Glomerular endothelial cell (primary cell): ENCODE results near the gene NXPE1.

GRCh38 chr11:114081325-114082165, 22.0 kb downstream of the ZBTB16 start:
- RAMPAGE, long total RNA = no peak

- RAMPAGE, long total RNA = no peak
Measured at GRCh38 chr11:114098718-114099324, 39.3 kb downstream of the ZBTB16 start.

DNA sequence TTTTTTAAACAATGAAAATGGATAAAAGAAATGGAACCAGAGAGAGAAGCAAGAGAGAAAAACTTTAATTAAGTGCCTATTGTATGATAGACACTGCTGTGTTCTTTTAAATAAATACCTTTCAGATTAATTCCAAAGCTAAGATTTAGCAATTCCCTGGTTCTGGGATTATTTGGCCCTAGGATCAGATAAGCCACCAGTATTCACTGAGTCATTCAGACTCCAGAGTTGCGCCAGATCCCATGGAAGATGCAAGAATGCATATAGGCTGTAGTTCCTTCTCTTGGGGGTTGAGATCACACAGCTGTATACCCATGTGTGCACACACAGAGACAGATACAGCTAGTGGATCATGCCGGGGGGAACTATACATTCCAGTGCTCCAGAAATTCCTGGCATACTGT, 75.3 kb downstream of the ZBTB16 start:
- RAMPAGE, long total RNA = no peak

DNA sequence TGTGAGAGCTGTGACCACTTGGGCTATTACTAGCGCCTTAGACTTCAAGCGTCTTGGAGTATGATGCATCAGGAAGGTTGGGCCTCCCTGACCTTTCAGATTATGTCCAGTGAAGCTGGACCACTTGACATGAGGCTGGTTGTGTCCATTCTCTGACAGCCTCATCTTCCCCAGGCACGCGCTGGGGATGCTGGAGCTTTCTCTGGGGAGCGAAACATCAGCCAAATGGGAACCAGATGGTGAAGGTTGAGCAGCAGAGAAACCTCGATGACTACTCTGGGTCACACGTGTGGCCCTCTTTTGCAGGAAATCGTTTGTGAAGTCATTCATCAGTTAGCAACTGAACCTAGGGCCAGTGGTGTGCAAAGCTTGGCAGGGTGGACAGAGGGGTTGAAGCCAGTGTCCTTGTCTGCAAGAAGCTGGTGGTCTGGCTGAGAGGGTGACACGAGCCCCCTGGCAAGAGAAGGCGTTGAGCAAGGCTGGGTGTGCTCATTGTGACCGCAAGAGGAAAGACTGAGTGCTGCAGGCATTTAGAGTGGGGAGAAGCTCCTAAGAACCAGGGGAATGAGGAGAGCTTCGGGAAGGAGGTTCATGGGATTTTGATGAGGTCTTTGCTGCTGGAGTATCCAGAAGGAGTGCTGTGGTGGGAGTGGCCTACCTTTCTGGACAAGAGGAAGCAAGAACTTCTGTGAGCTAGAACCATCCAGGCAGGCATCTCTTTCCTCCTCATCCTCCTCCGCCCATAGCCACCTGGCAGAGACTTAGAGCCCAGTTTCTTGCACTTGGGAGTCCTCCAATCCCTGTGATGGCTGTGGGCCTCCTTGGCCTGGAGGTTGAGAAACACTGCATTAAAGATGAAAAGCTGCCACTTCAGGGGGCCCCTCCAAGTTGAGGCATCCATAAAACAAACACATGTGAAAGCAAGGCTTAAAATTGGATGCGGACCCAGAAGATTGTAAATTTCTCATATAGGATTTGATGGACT, 110.0 kb downstream of the ZBTB16 start:
- RAMPAGE, long total RNA = no peak

DNA sequence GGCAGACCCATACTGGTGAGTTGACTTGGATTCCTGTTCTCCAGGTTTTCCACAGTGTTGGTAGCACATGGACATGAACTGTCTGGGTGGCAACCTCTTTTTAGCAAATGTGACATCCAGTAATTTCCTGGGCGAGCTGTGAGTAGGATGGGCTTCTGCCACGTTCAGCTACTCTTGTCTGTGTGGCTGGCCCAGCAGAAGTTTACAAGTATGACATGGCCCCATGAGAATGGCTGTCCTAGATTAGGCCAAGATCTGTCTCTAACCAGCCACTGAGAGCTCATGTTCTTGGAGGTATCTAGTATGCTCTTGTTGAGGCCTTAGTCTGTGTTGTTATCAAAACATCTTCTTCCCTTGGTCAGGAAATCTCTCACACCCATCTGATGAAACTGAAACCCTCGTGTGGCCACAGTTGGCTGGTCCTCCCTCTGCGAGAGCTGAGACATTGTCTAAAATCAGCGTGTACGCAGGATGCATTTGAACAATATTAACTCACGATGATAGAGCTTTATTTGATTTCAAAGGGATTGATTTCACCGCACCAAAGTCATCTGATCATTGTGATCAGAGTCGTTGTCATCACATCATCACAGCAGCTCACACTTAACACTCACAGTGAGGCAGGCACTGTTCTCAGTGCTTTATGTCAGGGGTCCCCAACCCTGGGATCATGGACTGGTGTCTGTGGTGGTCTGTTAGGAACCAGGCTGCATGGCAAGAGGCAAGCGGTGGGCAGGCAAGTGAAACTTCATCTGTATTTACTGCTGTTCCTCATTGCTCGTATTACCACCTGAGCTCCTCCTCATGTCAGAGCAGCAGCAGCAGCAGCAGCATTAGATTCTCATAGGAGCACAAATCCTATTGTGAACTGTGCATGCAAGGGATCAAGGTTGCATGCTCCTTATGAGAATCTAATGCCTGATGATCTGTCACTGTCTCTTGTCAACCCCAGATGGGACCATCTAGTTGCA, 108.9 kb upstream of the NNMT start:
- RAMPAGE, long total RNA = no peak

- RAMPAGE, long total RNA = no peak
Measured at GRCh38 chr11:114196011-114196865, 100.0 kb upstream of the NNMT start.

- RAMPAGE, long total RNA = no peak
Measured at GRCh38 chr11:114197378-114197655, 98.9 kb upstream of the NNMT start.

DNA sequence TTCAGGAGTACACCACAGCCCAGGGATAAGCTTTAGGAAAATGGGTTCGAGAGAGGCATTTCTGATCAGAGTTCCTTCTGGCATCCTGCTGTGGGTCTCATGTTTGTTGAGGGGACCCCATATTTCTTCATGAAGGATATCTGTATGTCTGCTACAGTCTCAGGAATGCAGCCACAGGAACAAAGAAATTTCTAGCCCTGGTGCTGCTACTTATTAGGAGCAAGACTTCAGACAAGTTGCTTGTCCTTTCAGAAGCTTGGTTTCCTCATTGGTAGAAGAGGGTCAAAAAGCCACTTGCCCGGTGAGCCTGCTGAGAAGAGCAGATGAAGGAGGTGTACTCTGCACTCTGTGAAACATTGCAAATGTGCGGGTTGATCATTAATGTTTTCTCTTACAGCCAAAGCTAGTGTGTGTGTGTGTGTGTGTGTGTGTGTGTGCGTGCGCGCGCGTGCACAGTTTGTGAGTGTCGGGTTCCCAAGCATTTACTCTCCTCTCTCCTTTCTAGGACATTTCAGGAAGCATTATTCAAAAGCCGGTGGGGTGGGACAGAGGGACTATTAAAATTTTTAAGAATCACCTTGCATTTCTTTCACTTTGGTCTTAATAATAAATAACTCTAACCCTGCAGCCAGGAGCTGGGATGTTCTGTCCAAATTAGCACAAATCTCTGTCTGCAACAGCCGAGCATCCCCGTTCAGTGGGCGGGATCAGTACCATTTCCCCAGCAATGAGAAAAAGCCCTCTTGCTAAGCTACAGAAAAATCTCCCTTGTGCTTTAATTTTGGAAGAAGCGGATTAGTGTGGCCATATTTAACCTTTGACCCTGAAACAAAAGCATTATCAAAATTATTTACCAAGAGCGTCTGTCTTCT, 86.2 kb upstream of the NNMT start:
- RAMPAGE, long total RNA = no peak

GRCh38 chr11:114250168-114250621, 46.0 kb upstream of the NNMT start:
- RAMPAGE, long total RNA = no peak

DNA sequence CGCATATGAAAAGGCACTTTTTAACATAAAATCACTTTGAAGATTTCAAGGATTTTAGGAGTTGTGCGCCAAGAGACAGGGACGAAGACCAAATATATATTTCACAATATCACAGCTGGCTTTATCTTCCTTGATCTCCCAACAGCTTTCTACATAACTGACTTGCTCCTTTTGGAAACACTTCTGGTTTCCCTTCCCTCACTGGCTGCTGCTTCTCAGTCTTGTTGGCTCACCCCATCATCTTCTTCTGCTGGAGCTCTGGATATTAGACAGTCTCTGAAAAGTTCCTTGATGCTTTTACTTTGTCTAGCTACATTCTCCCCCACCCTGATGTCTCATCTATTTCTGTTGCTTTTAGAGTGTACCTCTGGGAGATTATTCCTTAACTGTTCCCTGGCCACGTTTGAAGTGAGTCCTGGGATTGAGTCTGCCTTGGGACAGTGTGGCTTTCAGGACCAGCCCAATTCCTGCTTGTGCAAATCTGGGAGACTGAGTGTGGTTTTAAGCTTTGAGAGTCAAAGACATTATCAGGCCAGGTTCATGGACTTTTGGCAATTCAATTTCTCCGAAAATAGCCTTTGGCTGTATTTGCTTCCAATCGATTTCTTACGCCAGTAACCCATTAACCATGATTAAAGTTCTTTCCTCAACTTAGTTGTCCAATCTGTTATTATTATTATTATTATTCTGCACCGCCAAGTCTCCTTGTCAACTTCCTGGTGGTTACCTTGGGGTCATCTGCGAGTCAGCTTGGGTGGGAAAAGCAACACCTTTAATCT, 30.8 kb upstream of the NNMT start:
- RAMPAGE, long total RNA = no peak

DNA sequence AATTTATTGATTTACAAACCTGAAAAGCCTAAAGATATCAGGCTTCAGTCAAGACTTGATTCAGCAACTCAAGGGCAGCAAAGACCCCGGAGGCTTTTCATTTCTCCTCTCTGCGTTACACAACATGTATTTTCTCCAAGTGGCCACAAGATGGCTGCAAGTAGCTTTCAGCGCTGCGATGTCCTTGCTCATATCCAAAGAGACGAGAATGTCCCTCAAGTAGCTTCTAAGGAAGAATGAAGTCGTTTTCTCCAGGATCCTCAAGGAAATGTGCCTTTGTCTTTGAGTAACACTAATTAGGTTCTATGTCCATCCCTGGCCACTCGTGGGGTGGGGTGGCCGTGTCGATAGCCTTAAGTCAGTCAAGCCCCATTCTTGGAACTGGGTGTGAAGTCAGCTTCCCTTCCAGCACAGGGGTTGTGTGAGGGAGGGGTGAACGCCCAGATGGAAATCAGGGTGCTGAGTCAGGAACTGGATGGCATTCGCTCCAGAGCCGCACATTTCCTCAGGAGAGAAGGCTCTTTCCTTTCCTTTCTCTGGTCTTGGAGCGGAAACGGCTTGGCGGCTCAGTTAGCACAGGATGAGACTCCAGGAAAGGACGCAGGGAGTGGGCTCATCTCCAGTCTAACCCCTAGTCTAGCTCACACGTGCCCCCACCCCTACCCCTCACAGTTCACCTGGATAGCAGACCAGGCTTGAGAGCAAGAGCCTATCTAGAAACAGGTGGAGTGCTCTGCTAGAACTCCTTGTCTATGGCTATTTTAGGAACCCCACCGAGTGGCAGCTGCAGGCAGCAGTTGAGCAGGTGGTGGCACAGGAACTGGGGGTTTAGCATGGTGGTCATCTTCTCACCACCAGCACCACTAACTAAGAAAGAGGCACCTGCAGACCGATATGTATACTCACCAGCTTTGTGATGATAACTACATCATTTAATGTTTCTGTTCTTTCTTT, 44.3 kb downstream of the NNMT start:
- RAMPAGE, long total RNA = no peak

DNA sequence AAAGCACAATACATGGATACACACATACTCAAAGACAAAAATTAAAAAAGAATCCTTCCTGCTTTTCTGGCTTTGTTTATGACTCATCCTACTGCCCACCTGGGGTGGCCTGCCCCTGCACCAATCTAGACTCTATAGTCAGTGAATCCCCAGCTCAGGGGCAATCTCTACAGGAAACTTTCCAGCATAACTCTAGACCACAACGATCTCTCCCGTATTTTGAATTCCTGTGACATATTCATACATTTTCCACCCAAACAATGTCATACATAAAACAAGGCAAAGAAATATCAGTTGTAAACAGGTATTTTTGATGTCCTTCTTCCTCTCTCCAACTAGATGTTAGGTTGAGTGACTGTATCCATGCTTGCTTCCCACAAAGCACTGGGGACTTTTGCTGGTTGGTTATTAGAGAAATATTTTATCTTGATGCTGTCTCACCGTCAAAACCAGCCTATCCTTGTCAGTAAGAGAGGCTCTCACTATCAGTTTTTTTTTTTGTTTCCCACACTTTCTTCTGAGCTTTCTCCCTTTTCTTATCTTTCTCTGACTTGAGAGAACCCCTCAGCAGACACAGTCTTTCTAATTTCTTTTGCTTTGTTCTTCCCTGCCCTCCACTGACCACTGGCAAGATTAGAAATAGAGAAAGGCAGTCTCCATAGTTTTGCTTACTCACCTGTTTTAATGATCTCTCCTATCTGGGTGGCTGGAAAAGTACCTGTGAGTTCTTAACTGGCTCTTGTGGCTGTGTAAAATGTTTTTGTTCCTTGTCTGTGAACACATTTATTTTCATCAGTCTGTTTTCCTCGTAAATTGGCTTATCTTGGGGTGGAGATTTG, at the start of gene NXPE1:
NXPE1 (minus strand) TSS at position 760 of the 839 bp plus-strand sequence.
- RAMPAGE, long total RNA = no peak

DNA sequence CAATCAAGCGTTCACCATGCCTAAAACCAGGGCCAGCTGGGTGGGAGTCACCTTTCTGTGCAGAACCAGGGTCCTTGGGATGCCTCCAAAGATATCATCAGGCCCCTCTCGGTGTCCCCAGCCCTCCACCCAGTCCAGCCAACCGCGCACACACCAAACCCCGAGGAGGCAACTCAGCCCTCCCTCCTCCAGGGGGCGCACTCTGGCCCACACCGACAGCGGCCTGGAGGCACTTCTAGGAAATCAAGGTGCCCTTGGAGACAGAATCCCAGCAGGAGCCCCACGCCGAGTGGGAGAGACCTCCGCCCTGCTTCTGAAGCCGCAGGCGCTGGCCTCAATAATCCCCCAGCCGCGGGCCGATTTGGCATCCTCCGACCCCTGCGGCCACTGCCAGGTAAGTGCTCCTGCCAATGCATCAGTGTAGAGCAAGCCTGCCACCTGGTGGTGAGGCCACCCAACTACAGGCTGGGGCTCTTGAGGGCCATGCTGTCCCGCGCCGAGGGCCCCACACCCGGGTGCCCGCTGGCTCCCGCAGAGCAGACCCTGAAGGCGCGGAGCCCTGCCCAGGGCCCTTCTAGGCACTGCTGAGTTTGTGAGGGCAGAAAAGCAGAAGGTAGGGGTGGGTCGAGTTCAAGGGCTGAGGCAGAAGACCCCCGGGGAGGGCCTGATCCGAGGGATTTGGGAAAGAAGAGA, 496.3 kb downstream of the BUD13 start:
- RAMPAGE, long total RNA = no peak

- RAMPAGE, long total RNA = no peak
Measured at GRCh38 chr11:116366875-116367481, 405.8 kb downstream of the BUD13 start.

DNA sequence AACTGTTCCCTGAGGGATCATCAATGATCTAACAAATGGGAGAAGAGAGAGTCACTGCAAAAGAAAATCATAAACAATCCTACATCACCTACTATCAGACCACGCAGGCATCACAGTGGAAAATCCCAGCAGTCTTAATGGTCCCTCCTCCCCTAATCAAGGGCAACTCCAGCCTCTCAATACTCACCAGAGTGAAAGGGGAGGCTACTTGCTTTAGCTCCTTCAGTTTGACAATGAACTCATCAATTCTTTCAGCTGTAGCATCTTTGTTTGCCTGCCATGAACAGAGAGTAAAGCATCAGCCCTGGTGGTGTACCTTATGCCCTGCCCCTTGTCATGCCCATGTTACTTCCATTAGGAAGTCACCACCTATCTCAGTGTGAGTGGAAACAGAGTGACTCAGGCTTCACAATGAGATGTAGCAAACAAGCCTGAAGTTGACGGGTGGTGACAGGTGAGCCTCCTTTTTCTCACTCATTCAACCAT, 2.2 kb downstream of the ZPR1 start:
- RAMPAGE, long total RNA = no peak

GRCh38 chr11:116894076-116894859, 56.8 kb upstream of the APOA1 start:
- RAMPAGE, long total RNA = no peak

DNA sequence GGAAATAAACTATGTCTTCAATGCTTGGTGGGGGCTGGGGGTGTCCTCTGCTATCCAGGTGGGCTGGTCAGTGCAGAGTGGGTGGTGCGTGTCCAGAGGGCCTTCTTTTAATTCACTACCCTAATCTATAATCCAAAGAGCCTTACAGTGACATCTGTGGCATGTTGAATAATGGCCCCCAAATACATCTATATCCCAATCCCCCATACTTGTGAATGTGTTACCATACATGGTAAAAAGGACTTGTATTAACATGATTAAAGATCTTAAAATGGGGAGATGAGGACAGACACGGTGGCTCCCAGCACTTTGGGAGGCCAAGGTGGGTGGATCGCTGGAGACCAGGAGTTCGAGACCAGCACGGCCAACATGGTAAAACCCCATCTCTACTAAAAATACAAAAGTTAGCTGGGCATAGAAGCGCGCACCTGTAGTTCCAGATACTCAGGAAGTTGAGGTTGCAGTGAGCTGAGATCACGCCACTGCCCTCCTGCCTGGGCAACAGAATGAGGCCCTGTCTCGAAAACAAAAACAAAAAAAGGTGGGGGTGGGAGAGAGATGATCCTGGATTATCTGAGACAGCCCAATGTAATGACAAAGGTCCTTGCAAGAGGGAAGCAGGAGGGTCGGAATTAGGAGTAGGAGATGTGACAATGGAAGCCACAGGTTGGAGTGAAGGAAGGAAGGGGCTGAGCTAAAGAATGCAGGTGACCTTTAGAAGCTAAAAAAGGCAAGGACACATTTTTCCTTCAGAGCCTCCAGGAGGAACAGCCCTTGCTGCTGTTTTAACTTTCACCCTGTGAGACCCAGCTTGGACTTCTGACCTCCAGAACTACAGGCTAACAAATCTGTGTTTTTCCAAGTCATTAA, 87.5 kb upstream of the APOA1 start:
- RAMPAGE, long total RNA = no peak

GRCh38 chr11:117079614-117080412, 18.4 kb downstream of the SIK3 start:
- RAMPAGE, long total RNA = no peak

DNA sequence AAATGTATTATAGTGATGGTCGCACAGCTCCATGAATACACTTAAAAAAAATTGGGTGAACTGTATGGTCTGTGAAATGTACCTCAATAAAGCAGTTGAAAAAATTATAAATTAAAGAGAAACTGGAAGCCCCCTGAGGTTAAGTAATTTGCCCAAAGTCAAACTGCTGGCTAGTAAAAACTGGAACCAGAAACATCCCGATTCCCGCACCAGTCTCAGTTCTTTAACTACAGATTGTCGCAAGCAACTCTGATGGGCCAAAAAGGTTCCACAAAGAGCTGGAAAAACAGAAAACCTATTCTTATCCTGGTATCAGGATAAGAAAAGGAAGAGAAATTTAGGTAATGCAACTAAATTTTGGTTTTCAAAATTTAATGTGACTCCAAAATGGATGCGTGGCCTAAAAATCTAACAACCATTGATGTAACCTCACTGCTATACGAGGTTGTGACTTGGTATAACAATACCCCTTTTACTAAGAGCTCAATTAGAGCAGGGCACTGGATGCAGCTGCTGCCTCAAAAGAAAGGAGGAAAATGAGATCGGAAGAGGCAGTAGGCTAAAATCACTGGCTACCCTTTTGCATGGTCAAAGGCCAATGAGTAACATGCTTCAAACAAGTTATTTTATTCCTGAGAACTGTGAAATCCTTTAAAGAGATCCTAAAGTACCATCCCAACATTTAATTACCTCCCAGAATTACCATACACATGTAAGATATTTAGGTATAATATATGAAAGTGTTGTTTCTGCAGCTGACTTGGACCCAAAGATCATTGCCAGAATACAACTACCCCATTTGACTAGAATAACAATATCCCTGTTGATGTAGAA, 15.3 kb downstream of the SIK3 start:
- RAMPAGE, long total RNA = no peak

- RAMPAGE, long total RNA = no peak
Measured at GRCh38 chr11:117095411-117096345, 2.5 kb downstream of the SIK3 start.